Peyer's patch (tissue), 4 donors: ENCODE measurements around a stretch of chr9.

DNA sequence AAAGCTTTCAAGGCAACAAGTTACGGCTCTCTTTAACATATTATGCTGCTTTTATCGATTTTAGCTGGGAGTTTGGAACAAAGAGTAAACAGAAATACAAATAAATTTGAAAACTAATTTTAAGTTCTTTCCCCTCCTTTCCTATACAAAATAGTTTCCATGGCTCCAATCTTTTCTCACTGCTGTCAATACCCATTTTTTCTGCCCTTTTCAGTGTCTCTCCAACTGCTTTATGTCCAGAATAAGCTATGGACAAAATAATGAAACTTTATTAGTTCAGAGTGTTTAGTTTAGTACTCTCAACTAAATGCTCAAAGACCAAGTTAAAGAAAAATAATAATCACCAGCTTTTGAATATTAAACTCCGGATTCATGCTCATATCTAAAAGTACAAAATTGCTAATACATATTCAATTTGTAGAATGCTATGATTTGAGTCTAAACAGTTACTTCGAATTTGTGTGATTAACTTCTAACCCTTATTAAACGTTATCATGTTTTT is 39.4 kb downstream of the RFX3 start:
- PRO-cap = no peak
- RAMPAGE, long total RNA, 4 experiments = no peak in any of the 4 experiments

DNA sequence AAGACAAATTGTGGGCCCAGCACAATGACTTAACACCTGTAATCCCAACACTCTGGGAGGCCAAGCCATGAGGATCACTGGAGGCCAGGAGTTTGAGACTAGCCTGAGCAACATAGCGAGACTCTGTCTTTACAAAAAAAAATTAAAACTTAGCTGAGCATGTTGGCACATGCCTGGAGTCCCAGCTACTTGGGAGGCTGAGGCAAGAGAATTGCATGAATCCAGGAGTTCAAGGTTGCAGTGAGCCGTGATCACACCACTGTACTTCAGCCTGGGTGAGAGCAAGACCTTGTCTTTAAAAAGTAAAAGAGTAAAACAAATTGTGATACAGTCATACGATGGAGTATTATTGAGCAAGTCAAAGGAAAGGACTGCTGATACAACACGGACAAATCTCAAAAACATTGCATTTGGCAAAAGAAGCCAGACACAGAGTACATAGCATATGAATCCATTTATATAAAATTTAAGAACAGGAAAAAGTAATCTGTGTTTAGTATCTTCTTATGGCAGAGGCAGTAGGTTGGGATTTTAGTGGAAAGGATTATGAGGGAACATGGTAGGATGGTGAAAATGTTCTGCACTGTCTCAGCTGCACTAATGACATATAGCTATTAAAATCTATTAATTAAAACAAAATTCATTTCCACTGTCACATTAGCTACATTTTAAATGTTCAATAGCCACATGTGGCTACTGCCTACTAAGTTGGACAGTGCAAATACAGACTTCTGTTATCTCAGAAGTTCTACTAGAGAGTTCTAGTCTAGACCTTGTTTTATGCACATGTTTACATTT is 5.0 kb upstream of the RFX3 start:
- PRO-cap = no peak
- RAMPAGE, long total RNA, 4 experiments = no peak in any of the 4 experiments

- PRO-cap = no peak
- RAMPAGE, long total RNA, 4 experiments = start-site peak on the minus strand in 1 of 4 experiments, at chr9:3907068-3907199 at its widest, 6 reads per replicate
Observed at GRCh38 chr9:3906693-3907537, 381.1 kb upstream of the RFX3 start.

- PRO-cap = no peak
- RAMPAGE, long total RNA, 4 experiments = no peak in any of the 4 experiments
Observed at GRCh38 chr9:4276252-4276503, 23.7 kb downstream of the GLIS3 start.

DNA sequence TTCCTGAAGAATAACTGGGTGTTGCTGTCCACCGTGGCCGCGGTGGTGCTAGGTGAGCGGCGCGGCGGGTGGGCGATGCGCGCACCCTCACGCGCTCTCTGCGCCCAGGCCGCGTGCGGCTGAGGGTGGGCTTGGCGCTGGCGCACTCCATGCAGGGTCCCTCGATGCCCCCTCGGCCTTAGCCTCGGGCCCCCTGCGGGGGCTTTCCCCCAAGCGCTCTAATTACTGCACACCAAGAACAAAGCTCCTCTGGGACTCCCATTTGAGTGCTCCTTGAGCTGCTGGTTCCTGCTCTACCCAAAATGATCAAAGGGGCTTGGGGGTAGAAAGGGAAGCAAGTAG is 422 bp downstream of the SLC1A1 start:
- PRO-cap = unidirectional peak, plus-strand start at position 40 of the sequence
- RAMPAGE, long total RNA, 4 experiments = no peak in any of the 4 experiments

- PRO-cap = bidirectional peak, plus-strand start at chr9:4491786, minus-strand start at chr9:4491753
- RAMPAGE, long total RNA, 4 experiments = no peak in any of the 4 experiments
Observed at GRCh38 chr9:4491061-4492081, 1.1 kb downstream of the SLC1A1 start.

DNA sequence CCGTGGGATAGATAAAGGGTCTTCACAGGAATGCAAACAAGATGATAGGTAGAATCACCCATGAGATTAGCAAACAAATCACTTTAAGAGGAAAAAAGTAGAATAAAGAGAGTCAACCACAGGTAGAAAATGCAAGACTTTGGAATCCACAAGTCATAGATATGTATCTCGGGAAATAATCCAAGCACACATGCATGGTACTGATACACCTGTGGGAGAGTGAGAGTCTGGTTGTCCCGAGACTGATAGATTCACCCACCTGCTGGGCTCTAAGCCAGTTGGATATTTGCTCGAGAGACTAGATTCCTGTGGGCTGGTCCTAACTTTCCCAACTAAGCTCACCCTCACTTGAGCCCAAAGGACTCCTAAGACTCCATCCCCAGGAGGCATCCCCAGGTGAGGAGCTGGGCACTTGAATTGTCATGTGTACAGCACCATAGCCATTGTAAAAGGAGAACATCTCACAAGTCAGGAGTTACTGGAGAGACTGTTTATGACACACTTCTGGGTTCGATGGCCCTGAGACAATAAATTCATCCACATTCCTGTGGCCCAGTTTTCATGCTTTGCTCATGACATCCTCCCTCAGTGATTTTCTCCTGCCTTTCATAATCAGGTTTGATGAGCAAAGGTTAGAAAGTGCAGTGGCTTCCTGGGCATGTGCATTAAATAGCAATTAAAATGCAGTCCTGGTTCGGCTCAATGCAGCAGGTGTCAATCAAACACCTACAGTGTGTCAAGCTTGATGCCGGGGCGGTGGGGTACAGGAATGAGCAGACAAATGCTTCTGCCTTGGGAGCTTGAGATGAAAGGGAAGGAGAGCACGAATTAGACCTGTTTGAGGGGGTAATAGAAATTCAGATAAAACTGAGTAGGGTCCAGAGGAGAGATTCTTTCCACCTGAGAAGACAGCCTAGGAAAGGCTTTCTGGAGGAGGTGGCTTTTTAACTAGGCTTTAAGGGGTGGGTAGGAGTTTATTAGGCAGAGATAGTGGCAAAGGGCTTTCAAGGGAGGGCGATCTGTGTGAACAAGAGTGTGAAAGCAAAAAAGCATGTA is 18.2 kb downstream of the SLC1A1 start:
- PRO-cap = bidirectional peak, plus-strand start at position 679 of the sequence, minus-strand start at position 451 of the sequence
- RAMPAGE, long total RNA, 4 experiments = no peak in any of the 4 experiments

- PRO-cap = no peak
- RAMPAGE, long total RNA, 4 experiments = no peak in any of the 4 experiments
Observed at GRCh38 chr9:4549936-4550432, 59.7 kb downstream of the SLC1A1 start.

- PRO-cap = no peak
- RAMPAGE, long total RNA, 4 experiments = no peak in any of the 4 experiments
Observed at GRCh38 chr9:4663932-4665157, 1.9 kb downstream of the SPATA6L start.

DNA sequence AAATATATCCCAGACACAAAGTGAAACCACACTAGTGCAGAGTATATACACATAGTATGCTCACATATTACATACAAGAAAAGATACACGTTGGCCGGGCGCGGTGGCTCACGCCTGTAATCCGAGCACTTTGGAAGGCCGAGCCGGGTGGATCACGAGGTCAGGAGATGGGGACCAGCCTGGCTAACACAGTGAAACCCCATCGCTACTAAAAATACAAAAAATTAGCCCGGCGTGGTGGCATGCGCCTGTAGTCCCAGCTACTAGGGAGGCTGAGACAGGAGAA is 1.5 kb downstream of the AK3 start:
- PRO-cap = no peak
- RAMPAGE, long total RNA, 4 experiments = no peak in any of the 4 experiments

- PRO-cap = bidirectional peak, plus-strand start at chr9:4792949, minus-strand start at chr9:4792673
- RAMPAGE, long total RNA, 4 experiments = no peak in any of the 4 experiments
Observed at GRCh38 chr9:4792170-4792841, 438 bp upstream of the RCL1 start.

DNA sequence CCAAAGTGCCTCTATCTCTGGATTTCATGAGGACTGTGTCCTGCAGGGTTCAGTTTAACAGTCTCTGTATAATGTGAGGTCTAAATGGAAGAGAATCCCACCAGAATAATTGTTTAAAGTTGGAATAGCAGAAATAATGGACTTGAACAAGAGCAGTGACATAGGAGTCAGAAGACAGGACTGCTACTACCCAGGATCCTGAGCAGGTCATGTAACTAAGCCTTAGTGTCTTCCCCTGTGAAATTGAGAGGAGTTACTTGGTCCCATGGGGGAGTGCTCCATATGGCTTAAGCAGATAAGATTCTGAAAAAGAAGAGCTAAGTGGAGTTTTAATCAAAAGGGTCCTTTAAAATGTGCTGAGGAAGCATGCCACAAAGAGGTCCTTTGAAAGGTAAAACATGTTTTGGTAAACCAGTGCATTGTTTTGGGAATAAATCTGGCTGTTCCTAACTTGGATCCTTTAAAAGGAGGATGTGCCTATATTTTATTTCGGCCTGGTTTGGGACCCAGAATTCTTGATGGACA is 5.5 kb downstream of the RCL1 start:
- PRO-cap = no peak
- RAMPAGE, long total RNA, 4 experiments = no peak in any of the 4 experiments

DNA sequence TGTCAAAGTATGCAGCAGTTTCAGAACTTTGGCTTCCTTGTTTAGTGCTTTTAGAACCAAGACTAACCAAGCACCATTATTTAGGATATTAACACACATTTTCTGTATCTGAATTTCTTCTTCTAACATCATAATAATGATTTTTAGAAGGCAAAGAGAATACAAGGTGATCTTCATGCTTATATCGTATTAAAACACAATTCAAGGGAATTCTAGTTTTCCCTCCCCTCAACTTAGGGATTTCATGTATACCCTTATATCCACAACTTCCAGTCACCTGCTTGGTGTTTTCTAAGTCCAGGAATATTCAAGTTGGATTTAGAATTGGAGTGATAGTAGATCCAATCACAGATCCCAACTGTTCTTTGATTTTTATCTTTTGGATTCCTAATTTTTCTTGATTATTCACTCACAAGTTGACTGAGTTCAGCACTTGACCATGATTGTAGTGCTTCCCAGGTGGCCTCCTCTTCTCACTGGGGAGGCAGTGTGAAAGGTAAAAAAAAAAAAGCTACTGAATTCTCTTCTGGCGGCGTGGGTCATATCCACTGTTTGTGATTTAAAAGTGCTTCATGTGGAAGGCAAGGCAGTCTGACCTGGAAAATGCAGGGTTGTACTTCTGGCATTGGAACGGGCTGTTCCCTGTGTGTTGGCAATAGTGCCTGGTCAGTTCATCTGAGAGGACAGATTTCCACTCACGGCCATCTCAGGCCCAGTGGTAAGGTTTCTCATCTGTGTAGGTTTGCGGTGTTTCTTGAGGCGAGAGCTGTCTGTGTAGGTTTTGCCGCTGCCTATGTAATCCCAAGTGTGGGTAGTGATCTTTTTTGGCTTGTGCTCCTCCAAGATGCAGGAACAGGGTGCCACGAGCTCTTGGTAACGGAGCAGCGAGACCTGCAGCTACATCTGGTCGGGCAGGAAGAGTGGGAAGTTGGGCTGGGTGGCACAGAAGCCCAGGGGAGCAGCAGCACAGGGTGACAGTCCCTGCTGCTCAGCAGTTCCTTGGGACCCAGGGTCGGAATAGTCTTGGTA is 10.8 kb downstream of the RCL1 start:
- PRO-cap = no peak
- RAMPAGE, long total RNA, 4 experiments = no peak in any of the 4 experiments

DNA sequence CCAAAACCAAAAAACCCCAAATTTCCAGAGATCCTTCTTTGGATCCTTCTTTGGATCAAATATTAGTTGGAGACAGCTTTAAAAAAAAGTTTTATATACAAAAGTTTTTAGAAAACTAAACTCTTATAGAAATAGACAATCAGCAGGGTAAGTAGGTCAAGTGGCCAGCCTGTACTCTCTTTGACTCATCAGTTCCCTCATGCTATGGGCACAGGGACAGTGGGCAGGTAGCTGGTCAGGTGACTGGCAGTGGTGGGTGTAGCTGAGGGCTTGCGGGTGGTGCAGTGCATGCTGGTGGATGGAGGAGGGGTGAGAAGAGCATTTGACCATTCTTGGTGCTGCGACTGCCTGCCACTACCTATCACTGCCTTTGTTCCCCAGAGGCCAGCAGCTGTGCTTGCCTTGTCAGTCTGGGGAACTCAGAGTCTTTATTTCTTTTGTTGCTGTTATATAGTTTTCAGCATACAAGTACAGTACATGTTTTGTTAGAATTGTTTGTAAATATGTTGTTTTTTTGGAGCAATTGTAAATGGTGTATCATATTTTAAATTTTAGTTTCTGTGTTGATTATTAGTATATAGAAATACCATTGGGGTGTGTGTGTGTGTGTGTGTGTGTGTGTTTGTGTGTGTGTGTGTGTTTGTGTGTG is 12.8 kb downstream of the RCL1 start:
- PRO-cap = no peak
- RAMPAGE, long total RNA, 4 experiments = no peak in any of the 4 experiments

GRCh38 chr9:4841942-4842645 is 49.4 kb downstream of the RCL1 start:
- PRO-cap = no peak
- RAMPAGE, long total RNA, 4 experiments = no peak in any of the 4 experiments

GRCh38 chr9:4936400-4936818 is 48.7 kb upstream of the JAK2 start:
- PRO-cap = no peak
- RAMPAGE, long total RNA, 4 experiments = no peak in any of the 4 experiments

- PRO-cap = no peak
- RAMPAGE, long total RNA, 4 experiments = no peak in any of the 4 experiments
Observed at GRCh38 chr9:5099880-5100357, 85.5 kb downstream of the INSL6 start.

- PRO-cap = no peak
- RAMPAGE, long total RNA, 4 experiments = no peak in any of the 4 experiments
Observed at GRCh38 chr9:5339076-5339676, 500 bp downstream of the RLN1 start.

- PRO-cap = no peak
- RAMPAGE, long total RNA, 4 experiments = no peak in any of the 4 experiments
Observed at GRCh38 chr9:5455096-5455520, 4.8 kb downstream of the CD274 start.

- PRO-cap = no peak
- RAMPAGE, long total RNA, 4 experiments = no peak in any of the 4 experiments
Observed at GRCh38 chr9:5499683-5500499, 10.4 kb upstream of the PDCD1LG2 start.